Measurements from ENCODE around the genes GTF2A1L, C2orf73 and SPTBN1.

GRCh38 chr2:48443792-48444734 is 3.5 kb downstream of the PPP1R21 start:
- PRO-cap: unidirectional peak, minus-strand start at chr2:48444561

DNA sequence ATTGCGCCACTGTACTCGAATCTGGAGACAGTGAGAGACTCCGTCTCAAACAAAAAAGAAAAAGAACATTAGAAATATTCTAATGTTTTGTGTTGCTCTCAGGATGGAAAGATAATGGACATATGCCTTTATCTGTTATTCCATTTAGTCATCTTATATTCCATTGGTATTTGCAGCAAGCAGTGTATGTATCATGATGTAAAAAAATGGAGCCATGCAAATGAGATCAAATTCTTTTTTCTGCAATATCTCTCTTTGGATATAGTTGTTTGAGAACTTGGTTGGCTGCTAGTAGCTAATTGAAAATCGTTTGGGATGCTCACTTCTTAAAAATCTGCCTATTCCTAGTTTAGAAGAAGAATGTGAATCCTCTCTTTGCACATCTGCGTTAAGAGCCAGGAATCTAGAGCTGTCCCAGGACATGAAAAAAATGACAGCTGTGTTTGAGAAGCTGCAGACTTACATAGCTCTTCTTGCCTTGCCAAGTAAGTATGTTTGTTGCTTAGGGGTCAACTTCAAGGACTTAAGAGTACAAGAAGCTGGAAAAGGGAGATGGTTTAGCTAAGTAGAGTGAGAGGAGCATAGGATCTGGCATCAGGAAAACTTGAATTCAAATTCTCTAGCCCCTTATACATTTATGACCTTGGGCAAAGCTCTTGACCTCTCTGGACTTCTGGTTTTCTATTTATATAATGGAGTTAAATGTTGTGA is 33.9 kb downstream of the PPP1R21 start:
- PRO-cap: no peak

- PRO-cap: no peak
These were observed 14.4 kb upstream of the STON1 start for GRCh38 chr2:48515428-48515982.

GRCh38 chr2:48617521-48617958 is at the start of gene GTF2A1L:
TSS of gene GTF2A1L (plus strand) at chr2:48617856.
- PRO-cap: no peak

- PRO-cap: no peak
These were observed 887.7 kb downstream of the NRXN1 start for GRCh38 chr2:50144122-50144709.

- PRO-cap: unidirectional peak, plus-strand start at chr2:50614488
These were observed 417.6 kb downstream of the NRXN1 start for GRCh38 chr2:50614398-50614597.

DNA sequence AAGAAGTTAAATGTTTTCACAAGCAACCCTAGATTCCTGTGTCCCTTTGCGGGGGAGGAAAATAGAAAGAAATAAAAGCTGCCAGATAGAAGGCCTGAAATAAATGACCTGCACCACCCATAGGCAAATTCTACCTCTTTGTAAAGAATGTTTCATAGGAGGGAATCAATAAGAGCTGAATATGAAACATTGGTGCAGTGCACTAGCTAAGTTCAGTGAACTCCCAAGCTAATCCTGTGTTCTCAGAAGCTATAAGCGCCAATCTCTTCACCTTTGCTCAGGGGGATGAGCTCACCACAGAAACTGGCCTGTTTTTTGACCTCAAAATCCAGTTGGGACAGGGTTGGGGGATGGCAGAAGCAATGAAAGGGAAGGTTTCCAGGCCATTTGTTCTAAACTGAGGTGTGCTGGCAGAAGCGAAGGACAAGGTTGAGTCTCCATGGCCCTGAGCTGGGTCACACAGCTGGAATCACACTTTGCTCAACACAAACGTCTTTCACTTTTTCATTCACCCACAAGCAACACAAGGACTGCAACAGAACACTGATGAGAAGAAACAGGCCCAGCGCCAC is 258.5 kb downstream of the NRXN1 start:
- PRO-cap: no peak

- PRO-cap: no peak
These were observed 26.2 kb downstream of the ERLEC1 start for GRCh38 chr2:53813142-53813416.

- PRO-cap: no peak
These were observed 9.0 kb downstream of the PSME4 start for GRCh38 chr2:53961700-53962263.

DNA sequence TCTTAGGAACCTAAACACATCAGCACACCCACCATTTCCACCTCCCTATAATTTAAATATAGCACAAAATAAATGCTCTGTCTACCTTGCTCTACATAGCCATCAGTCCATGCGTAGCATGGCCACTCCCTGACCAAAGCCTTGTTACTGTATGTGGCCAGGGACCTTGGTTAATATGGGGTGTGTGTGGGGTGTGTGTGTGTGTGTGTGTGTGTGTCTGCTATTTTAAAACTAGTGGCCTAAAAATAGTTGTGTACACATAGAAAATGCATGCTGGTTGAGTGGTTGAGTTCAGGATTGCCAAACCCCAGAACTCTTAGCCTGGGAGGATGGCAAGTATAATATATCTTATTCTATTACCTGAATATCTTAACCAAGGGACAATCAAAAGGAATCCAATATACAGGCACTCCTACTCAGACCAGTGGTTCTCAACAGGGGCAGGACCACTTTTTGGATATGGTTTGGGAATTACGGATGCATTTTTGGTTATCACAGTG is 72.0 kb downstream of the ACYP2 start:
- PRO-cap: no peak

DNA sequence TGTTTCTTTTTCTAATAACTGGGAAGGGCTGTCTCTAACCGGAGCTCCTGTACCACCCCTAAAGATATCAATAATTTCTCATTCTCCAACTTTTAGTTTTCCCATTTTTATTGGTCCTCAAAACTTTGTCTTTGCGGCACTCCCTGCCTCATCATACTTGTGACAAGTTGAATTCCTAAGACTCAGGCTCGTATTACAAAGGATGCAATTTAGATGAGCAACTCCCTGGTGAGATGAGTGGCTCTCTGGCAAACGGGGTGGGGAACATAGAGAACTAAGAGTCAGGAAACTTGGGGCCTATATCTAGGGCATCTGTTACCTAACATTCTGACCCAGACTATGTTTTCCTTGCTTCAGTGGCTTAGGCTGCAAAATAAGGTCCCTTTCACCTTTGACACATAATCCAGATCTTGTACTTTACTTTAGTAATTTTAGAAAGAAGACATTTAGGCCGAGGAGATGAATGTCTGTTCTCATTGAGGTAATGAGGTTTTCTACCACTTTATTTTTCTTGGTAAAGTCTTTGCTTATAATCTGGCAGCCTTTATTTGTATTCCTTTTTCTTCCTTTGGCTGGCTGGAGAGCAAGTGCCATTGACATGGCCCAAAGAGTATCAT is 15.4 kb downstream of the TSPYL6 start:
- PRO-cap: no peak

- PRO-cap: no peak
These were observed 17.5 kb upstream of the C2orf73 start for GRCh38 chr2:54313077-54313649.

DNA sequence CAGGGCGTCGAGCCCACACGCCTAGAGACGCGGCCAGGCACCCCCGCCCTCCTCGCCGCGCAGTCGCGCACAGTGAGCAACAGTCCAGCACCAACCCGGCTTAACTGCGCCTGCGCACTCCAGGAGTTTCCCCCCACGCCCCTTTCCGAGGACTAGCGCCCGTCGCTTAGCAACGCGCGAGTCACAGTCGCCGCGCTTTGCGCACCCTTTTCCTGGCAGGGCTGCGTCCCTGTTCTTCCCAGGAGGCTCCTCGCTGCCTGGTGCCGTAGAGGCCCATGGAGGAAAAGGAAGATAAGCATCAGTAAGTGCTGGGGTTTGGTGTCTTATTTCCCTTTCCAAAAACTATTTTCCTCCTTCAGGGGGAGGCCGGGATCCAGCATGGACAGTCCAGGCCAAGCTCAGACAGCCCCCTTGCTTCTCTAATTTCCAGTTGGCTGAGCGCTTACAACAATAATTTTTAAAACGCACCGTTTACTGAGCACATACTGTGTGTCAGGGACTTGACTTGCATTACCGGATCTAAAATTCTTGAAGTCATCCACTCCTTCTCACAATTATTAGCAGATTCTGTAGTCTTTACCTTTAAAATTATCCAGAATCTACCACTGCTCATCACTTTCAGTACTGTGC is at the start of gene C2orf73:
C2orf73 (plus strand) TSS at position 184 of the 630 bp plus-strand sequence.
- PRO-cap: bidirectional peak, plus-strand start at position 276 of the sequence, minus-strand start at position 71 of the sequence

GRCh38 chr2:54455804-54456524 is at the start of gene SPTBN1:
TSS of gene SPTBN1 (plus strand) at chr2:54456327.
- PRO-cap: bidirectional peak, plus-strand start at chr2:54456327, minus-strand start at chr2:54456169

GRCh38 chr2:54500691-54501297 is 44.7 kb downstream of the SPTBN1 start:
- PRO-cap: no peak

- PRO-cap: bidirectional peak, plus-strand start at chr2:54559021, minus-strand start at chr2:54559031; bidirectional peak, plus-strand start at chr2:54559317, minus-strand start at chr2:54559311
These were observed 102.8 kb downstream of the SPTBN1 start for GRCh38 chr2:54558934-54559357.

GRCh38 chr2:54569690-54570526 is 113.8 kb downstream of the SPTBN1 start:
- PRO-cap: no peak

- PRO-cap: no peak
These were observed 102.7 kb upstream of the EML6 start for GRCh38 chr2:54620607-54621233.

DNA sequence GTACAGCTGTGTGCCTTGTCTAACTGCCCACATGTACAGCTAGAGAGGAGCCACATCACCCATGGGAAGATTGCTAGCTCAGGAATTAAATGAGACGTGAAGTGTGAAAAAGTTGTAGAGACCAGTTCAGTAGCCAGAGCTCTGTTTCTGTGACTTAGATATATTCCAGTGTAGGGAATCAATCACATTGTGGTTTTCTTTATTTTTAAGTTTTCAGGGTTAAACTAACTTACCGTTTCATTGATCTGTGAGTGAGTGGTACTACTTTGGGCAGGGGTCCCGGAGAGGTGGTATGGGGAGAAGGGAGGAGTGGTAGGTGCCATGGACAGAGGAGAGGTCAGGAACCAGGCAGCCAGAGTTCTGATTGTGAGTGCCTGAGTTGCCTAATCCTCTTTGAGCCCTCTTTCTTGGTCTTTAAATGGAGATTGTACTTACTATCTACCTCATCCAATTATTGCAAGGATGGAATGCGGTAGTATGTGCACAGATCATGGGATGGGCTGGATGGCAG is 97.1 kb upstream of the EML6 start:
- PRO-cap: no peak

GRCh38 chr2:54633361-54633944 is 90.0 kb upstream of the EML6 start:
- PRO-cap: no peak